Renal cortical epithelial cell (primary cell): ENCODE measurements around the genes SORCS1 and SMC3.

DNA sequence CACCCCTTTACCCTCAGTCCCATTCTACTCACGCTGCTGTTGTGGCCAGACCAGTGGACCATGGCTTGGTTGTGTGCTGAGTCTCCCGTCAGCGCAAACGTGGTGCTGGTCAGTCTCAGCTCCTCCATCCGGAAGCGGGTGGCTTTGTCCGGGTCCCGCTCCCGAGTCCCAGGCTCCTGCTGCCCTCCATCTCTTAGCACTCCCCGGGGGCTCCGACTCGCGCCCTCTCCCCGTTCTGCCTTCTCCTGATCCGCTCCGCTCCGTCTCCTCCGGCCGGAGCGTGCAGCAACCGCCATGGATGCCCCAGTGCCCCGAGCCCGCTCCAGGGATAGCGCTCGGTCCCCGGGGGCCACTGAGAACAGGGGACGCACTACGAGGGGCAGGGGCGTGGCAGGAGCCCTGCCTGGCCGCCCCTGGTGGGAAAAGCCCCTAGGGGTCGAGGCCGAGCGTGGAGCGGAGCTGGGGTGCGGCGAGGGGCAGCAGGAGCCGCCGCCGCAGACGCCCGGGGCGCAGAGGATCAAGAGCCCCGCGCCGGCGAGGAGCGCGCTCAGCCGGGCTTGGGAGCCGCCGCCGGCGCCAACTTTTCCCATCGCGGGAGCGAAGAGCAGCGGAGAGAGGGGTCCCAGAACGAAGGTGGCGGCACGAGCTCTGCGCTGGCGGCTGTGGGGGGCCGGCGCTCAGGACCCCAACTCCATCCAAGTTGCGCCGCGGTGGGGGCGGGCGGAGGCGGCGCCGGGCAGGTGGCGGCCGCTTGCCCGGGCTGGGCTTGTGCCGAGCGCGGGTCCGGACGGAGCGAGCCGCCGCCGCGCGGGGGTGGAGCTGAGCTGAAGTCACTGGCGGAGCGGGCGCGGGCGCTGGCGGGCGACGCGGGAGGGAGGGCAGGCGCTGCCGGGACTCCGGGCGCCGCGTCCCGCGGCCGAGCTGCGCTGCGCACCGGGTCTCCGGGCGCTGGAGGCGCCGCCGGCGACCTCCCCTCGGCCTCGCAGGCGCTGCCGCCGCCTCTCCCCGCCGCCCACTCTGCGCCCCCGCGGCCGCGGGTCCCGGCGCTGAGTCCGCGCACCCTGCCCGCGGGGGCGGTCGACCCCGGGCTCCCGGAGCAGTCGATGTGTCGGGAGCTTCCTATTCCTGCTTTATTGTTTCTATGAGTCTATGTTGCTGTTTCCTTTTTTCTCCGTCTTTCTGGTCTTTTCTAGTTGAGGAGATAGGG is at the start of gene SORCS1:
TSS of gene SORCS1 (minus strand) at position 770 of the 1,207 bp plus-strand sequence.
- RRBS: 2% methylated on average over 73 of the region's 138 CpGs

DNA sequence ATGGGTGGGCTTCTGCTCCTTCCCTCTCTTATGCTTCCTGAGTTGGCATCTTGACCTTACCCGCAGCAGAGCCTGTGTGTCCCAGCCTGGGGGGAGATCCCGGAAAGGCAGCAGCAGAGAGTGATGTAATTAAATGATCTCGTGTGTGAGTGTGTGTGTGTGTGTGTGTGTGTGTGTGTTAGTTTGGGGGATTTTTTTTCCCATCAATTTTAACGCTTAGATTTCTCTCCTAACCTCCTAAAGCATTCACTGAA is 565 bp upstream of the SORCS1 start:
- RRBS: no CpG with 5 or more reads among the region's 4 CpGs

DNA sequence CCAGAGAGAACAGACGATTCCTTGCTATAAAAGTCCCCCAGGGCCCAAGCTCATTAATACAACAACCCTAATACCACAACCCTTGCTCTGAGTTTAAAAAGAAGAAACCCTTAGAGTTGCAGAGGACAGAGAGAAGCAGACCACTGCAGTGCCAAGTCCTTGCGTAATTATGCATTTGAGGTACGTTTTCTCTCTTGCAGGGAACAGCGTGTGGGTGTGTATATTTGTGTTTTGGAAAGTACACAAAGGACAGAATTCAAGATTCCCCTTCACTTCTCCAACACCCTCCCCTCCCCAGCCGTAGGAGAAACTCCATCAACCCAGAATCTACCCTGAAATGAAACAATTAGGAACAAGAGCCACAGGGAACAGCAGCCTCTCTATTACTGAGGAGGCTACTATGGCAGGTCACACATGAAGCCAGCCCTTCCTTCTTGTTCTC is 23.3 kb downstream of the XPNPEP1 start:
- RRBS: no CpG with 5 or more reads among the region's 5 CpGs

DNA sequence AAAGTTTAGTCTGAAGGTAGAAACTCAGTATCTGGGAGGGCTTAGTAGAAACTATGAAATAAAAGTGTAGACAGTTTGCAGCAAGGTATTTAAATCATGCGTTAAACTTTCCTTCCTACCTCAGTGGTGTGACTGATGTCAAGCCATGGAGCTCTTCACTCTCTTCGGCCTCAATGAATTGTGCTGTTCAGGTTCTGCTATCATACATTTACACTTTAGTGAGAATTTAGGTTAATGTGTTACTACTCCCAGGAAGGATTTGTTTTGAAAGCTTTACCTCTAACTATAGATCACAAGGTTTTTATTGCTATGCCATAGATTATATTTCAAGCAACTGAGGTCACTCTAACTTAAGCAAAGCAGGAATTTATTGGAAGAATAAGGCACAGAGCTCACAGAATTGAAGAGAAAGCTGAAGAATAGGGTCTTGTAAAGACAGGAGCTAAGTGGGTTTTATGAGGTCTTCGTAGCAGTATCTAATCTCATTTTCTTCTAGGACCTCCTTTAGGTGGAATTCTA is 11.0 kb upstream of the ADD3 start:
- RRBS: no CpG with 5 or more reads among the region's 3 CpGs

DNA sequence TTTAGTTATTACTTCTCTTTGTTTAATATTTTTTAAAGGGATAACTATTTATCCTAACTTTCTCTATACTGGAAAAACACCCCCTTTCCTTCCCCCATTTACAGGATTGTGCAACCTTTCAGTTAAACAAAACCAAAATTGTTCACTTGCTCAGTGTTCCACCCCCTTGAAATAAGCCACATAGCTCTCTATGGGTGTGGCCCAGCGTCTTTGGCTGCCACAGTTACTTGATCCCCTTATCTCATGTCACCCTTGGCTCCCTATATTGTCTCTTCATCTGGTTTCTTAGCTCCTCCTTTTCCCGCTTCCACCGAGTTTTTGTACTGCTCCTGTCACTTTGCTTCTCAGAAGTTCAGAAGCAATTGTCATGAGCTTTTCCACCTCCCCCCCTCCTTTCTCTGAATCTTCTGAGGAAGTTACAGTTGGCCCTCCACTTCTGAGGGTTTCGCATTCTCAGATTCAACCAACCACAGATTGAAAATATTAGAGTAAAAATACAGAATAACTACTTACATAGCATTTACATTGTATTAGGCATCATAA is 60.2 kb downstream of the ADD3 start:
- RRBS: no CpG with 5 or more reads among the region's 4 CpGs

- RRBS: 2% methylated on average over 13 of the region's 62 CpGs
Measured at GRCh38 chr10:110207729-110208433, 476 bp downstream of the MXI1 start.

- RRBS: no CpG with 5 or more reads among the region's 5 CpGs
Measured at GRCh38 chr10:110211849-110212510, 4.6 kb downstream of the MXI1 start.

DNA sequence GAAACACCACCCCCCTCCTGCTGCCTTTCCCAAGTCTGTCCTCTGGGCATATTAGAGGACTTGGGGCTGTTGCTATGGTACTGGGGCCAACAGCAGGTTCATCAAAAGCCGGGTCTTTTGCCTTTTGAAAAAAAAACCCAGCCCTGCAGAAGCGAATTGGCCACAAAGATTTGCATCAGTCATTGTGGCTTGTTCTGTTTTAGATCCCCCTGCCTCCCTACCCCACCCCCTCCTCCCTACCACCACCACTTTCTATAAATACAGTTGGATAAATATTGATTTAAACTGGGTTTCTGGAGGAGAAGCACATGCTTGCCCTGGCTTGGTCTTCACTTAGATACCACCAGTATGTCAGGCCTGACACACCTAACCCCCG is 7.0 kb downstream of the MXI1 start:
- RRBS: no CpG with 5 or more reads among the region's 3 CpGs

DNA sequence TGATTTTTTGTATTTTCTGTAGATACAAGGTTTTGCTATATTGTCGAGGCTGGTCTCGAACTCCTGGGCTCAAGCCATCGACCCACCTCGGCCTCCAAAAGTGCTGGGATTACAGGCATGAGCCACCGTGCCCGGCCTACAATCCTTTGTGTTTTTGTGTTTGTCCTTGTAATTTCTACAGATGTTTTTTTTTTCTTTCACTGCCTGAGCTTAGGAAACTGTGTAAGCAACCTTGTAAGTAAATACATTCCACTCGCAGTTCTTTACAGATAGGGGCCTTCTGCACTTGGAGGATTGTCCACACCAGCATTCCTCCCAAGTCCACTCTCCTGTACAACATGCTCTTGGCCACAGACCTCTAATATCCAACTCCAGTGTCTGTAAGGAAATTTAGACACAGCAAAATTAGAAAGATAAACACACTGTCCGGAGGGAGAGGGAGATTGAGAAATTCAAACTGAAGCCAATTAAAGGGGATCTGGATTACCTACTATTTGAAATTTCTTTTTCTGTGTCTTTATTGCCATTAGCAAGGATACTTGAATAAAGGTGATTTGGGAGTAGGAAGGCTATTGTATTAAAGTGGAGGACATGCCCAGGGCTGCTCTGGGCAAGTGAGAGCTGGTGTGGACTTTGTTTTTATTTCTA is 9.6 kb downstream of the MXI1 start:
- RRBS: no CpG with 5 or more reads among the region's 8 CpGs

- RRBS: no CpG with 5 or more reads among the region's 6 CpGs
Measured at GRCh38 chr10:110415327-110416274, 82.1 kb upstream of the DUSP5 start.

DNA sequence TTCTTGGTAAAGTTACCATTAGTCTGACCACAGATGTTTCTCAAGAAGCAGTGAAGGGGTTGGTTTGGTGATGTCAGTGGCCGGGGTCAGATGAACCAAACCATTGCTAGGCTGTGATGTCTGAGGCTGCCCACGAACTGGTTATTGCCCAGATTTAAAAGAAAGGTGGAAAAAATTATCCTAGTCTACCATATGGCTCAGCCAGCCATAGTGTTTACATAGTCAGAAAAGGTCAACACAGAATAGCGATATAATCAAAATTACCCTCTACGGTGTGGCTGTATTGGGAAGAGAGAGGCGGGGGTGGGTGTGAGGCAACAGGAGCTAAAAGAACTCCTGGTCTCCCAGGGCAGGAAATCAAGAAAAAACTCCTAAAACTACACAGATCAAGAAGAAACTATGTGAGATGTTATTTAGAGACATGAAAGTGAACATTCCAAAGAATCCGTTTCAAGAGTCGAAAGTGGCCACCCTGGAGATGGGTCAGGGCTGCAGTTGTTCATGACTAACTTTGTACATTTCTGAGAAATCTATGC is 71.5 kb upstream of the DUSP5 start:
- RRBS: no CpG with 5 or more reads among the region's 7 CpGs

DNA sequence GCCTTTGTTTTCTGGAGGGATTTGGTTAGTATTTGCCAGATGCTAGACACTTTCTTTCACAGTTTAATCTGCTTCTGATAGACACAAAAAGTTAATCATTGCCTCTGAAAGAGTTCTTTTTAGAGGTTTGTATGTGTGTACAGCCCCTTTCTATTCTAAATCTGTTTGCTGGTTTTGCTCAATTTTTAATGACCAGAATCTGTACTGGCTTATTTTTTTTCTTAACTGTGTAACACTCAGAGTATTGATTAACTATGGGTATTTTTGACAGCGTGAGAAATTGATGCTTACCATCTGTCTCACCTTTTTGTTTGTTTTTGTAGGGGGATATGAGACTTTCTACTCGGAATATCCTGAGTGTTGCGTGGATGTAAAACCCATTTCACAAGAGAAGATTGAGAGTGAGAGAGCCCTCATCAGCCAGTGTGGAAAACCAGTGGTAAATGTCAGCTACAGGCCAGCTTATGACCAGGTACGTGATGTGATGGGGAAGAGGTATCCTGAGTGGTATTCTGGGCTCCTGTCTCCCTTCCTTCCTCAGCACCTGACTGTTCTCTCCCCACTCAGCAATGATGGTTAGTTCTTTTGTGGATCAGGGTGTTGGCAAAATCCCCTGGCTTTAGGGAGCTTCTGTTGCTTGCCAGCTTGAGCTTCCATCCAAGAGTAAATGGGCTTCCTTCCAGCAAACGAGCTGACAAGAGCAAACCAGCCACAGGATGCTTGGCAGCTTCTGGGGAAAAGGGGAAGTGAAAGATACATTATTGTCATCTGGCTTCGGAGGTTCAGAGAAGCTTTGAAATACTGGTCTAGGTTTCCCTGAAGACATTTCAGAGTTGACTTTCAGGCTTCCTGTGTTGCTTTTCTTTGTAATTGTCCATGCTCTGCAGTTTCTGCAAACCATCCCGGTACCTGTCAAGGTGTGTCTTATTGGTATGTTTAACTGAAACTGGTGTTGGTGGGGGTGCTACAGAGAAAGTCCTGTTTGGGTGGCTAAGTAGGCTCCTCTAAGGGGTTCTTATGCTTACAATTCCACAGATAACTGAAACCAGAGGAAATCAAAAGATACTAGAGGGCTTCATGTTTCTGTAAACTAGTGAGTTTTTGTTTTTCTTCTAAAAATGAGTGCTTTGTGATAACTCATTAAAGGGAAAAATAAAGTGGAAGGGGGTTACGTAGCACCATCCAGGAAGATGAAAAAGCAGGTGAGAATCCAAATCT is 5.1 kb downstream of the DUSP5 start:
- RRBS: no CpG with 5 or more reads among the region's 8 CpGs

GRCh38 chr10:110509093-110509545 is 11.4 kb downstream of the DUSP5 start:
- RRBS: no CpG with 5 or more reads among the region's 8 CpGs

- RRBS: no CpG with 5 or more reads among the region's 3 CpGs
Measured at GRCh38 chr10:110511109-110511421, 13.4 kb downstream of the DUSP5 start.

- RRBS: 1% methylated on average over 24 of the region's 79 CpGs
Measured at GRCh38 chr10:110567600-110568841, at the start of gene SMC3. TSS of gene SMC3 (plus strand) at chr10:110567695.

- RRBS: no CpG with 5 or more reads among the region's 7 CpGs
Measured at GRCh38 chr10:110664846-110665595, 20.9 kb downstream of the RBM20 start.

- RRBS: no CpG with 5 or more reads among the region's 8 CpGs
Measured at GRCh38 chr10:110823878-110824563, 47.7 kb upstream of the PDCD4 start.

DNA sequence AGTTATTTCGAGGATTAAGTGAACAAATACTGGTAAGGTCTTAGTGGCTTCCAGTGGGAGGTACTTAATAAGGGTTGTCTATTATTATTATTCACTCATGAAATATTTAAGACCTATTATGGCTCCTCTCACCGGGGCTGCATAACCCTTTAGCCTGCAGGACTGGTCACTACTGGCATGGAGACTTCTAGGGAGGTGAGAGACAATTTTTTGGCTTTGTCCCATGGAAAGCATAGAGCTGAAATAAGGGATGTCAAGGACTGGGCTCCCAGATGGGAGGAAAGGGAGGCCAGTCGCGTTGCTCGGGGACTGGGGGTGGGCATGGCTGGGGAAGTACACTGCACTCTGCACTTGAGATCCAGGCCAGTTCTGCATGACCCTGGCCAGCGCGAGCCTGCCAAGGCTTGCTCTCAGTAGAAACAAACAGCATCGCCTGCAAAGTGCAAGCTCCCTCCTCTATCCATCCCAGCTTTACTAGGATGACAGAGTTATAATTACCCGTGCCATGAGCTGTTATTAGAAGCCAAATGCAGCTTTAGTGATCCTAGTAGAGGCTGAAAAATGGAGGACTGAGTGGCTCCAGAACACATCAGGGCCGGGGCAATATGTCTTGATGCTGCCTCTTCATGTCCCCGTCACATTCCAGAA is 43.9 kb upstream of the PDCD4 start:
- RRBS: no CpG with 5 or more reads among the region's 11 CpGs

DNA sequence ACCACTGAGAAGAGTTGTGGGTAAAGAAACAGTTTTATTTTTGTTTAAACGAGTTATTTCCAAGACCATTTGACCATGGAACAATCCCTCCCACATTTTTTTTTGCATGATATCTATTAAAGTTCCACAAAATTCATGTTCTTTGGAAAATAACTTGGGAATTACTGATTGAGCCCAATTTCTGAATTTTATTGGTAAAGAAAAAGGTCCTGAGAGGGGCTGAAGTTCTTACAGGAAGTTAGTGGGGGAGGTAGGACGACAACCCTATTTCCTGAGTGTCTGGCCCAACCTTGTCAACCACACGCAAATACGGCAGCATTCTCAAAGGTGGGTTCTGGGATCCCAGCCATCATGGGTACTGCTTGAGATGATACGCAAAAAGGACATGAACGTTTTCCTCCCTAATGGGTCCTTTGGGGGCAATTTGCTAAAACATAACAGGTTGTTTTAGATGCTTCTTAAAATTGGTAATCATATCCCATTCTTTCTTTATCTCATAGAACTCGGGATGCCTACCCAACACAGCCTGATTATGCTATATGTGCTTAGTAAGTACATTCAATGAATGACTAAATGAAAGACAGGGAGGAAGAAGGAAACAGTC is 2.8 kb upstream of the PDCD4 start:
- RRBS: no CpG with 5 or more reads among the region's 7 CpGs

- RRBS: no CpG with 5 or more reads among the region's 15 CpGs
Measured at GRCh38 chr10:110870555-110871326, 987 bp upstream of the PDCD4 start.